Subcutaneous preadipocyte (primary cell): ENCODE results near the genes NOG and CUEDC1.

DNA sequence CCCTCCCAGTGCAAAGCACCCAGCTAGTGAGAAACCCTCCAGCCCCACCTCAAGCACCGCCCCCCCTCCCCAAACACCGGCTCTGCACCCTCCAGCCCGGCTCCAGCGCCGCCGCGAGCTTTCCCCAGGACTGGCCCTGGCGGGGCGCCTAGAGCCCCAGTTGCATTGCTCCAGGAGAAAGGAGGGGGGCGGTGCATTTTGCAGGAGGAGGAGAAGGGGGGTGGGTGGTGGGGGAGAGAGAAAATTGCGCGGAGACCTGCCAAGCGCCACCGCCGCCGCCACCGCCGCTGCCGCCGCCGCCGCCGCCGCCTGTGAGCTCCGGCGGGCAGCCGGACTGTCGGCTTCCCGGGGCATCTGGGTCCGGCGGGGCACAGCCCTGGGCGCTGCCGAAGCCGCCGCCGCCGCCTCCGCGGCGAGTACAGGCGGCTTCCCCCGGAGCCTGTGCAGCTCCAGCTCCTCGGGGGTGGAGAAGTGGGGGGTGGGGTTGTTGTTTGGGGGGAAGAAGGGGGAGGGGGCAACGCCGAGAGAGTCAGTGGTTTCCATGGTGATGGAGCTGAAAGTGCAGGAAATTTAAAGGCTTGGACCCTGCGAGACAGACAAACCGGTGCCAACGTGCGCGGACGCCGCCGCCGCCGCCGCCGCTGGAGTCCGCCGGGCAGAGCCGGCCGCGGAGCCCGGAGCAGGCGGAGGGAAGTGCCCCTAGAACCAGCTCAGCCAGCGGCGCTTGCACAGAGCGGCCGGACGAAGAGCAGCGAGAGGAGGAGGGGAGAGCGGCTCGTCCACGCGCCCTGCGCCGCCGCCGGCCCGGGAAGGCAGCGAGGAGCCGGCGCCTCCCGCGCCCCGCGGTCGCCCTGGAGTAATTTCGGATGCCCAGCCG lies at the start of gene NOG:
Gene NOG, plus strand, starts transcription at position 599 of the 877 bp plus-strand sequence.
- CAGE, long polyA plus RNA: no peak

DNA sequence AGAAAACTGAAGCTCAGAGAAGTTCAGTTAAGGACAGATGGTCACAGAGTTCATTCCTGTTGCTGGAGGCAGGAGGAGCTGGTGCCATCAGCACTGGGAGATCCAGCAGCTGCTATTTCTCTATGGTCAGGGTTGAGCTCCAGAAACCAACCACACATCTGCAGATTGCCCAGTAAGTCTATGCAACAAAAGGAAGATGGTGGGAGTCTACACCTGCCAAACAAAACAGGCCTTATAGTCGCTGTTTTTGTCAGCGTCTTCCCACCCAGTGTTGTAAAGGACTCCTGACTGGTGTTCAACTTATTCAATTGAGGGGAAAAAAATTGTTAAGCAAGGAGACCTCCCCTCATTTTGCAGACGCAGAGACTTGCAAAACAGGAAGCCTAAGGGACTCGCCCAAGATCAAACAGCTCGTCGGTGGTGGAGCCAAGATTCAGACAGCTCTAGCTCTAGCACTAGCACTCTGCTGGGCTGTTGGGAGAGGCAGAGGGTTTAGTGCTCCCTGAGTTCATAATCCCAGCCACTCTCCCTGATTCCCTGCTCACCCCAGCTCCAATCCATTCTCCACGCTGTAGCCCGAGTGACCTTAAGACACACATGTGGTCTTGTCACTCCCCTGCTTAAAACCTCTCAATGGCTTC lies 9.0 kb downstream of the NOG start:
- CAGE, long polyA plus RNA: no peak

DNA sequence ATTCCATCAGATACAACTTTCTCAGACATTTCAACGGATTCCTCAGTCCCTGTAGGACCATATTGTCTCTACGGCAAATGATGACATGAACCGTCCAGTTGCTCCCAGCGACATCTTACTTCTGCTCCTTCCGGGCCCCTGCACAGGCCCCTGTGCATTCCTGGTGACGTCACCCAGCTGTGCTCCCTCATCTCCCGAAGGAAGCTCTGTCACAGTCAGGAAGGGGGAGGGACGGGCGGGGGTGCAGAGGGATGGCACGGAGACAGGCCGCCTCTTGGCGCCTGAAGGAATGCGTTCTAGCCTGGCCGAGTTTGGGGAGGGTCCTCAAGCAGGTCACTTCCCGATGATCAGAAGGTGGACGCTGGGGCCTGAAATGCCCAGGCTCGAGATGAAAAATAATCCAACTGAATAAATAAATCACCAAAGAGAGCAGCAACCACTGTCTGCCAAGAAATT lies 114.1 kb downstream of the NOG start:
- CAGE, long polyA plus RNA: no peak

DNA sequence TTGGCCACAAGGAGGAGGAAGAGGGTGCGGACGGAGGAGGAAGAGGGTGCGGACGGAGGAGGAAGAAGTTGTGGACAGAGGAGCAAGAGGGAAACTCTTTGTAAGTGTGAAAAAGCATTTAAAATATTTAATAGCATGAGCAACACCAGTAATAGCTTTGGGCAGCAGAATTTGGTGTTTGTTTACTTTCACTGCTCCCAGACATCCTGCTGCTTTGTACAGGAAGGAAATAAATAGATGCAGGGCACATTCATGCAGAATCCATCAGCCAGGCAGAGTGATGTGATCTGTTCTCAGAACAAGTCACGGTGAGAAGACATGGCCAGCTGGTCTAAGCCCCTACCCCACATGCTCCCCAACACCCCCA lies 82.4 kb downstream of the C17orf67 start:
- CAGE, long polyA plus RNA: no peak

- CAGE, long polyA plus RNA: no peak
These were observed 53.6 kb downstream of the C17orf67 start for GRCh38 chr17:56779725-56780851.

GRCh38 chr17:57032217-57032730 lies 52.8 kb upstream of the AKAP1 start:
- CAGE, long polyA plus RNA: no peak

DNA sequence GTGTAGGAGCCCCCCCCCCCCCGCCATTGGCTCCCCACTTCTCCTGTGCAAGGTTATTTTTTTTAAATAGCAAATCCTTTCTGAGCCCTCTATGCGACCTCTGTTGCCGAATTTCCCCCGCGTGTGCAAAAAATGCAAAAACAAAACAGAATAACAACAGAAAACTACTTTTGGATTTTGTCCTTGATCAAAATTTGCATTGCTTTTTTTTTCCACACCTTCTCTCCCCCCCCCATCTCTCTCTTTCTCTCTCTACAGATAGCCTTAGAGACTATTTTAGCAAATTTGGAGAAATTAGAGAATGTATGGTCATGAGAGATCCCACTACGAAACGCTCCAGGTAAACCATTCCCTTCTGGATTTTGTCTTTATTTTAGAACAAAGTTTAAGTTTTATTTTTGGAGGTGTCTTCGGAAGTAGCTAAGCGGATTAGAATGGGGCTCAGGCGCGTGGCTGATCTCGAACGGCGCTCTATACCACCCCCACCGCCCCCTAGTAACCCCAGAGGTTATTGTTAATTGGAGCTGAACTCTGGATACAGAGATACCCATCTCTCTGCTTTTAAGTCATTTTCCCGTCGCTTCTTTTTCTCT lies 981 bp downstream of the MSI2 start:
- CAGE, long polyA plus RNA: no peak

DNA sequence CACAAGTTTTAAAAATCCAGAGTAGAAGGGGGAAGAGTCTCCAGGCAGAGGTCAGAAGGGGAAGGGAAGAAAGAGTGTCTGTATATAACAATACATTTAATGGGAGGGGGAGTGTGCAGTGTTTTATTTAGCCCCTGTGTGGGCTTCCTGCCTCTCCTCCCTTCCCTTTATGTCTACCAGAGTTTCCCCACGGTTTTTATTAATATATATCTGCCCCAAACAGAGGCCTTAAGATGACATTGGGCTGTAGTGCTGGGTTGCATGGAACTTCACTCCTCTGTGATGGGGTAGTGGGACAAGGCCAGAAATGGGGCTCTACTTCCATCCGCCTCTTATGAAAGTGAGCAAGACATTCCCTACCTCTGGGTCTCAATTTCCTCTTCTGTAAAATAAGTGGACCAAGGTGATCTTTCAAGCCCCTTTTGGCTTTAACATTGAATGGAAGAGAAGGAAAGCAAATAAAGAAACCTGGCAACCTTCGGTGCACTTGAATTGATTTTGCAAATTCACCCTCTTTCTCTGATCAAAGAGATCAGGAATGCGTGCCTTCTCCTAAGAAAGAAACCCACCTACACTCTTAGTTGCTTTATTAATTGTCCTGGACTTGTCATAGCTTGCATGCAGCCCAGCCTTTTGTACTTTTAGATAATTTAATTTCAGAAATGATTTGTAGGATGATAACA lies 2.8 kb downstream of the MSI2 start:
- CAGE, long polyA plus RNA: no peak

GRCh38 chr17:57260155-57261081 lies 4.1 kb downstream of the MSI2 start:
- CAGE, long polyA plus RNA: no peak

- CAGE, long polyA plus RNA: no peak
These were observed 22.6 kb downstream of the MSI2 start for GRCh38 chr17:57278717-57279434.

GRCh38 chr17:57410139-57410548 lies 153.8 kb downstream of the MSI2 start:
- CAGE, long polyA plus RNA: no peak

DNA sequence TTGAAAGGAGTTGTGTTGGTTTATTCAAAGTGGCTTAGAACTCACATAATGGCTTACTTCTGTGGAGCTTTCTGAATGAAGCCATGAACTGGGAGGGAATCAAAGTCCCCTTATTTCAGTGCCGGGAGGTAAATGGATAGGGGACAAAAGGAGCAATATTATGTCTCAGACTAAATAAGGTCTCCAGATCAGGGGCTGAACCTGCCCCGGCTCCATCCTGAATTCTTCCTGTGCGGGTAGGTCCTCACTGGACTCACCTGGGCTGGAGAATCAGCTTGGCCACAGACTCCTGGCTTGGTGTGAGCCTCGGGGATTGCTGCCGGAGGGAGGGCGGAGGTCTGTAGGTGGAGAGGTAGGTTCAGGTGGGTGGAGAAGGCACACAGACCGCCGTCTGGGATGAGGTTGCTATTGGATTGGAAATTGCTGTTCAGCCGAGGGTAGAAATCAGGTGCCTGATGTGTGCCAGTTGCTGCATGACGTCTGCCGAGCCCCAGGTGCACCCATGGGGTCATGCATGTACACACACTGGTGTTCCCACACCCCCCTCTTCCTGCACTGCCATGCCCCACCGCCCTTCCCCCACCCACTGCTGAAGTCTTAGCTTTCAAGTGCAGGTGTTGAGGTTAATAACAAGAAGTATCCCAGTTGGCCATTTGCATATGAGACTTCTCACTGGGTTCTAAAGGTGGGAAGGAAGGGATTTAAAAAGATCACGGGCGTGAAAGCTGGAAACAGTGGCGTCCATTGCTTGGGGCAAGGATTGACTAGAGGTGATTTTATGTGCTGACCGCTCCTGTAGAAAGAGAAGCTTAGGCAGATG lies 193.8 kb downstream of the CCDC182 start:
- CAGE, long polyA plus RNA: no peak

DNA sequence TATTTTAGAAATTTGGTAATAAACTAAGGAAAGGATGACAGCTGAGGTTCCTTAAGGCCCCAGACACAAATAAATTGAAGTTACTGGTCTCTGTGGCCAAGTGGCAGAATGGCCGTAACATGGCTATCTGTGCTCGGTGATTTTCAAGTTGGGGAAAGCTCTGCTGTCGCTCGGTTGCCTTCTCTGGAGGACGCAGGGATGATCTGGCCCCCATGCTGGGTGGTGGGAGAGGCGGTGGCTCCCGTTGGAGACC lies 166.0 kb downstream of the CCDC182 start:
- CAGE, long polyA plus RNA: no peak

DNA sequence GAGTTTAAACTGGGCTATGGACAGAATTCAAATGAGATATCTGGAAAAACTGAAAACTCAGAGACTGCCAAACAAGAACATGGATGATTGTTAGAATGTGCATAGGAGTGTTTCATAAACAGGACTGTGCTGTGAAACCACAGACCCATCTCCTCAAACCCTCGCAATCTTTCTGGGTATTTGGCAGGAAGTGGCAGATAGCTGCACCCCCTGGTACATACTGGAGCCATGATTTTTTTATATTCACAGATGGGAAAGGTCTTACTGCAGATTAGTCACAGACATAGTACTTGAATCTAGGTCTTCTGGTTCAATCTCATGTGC lies 145.0 kb downstream of the CCDC182 start:
- CAGE, long polyA plus RNA: no peak

DNA sequence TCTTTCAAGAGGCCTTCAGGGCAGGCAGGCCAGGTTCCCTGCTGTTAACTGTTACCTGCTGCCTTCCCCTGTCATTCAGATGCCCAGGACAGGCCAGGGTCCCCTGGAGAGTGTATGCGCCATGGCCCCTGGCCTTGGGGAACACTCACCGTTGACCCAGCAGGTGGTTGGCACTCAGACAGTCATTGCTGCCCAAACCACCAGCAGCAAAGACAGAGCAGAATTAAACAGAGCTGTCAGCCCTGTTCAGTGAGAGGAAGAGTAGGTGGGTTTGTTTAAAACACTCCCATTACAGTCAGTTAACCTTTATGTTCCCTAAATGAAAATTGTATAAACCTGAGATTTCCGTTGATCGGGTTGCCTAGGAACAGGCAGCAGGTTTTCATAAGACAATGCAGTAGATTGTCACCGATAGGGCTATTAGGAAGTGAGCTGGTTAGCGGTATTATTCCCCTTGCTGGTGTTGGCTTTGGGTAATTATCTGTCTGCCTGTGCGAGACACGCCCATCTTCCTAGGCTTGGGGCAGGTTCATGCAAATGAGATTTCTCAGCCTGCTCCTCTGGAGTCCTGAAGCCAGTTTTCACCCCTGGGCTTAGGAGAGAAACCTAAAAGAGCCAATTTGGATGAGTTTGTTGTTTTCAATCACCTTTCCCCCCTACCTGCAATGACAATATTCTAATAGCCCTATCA lies 132.5 kb downstream of the CCDC182 start:
- CAGE, long polyA plus RNA: no peak

GRCh38 chr17:57853343-57853652 lies 3.5 kb upstream of the MRPS23 start:
- CAGE, long polyA plus RNA: no peak

DNA sequence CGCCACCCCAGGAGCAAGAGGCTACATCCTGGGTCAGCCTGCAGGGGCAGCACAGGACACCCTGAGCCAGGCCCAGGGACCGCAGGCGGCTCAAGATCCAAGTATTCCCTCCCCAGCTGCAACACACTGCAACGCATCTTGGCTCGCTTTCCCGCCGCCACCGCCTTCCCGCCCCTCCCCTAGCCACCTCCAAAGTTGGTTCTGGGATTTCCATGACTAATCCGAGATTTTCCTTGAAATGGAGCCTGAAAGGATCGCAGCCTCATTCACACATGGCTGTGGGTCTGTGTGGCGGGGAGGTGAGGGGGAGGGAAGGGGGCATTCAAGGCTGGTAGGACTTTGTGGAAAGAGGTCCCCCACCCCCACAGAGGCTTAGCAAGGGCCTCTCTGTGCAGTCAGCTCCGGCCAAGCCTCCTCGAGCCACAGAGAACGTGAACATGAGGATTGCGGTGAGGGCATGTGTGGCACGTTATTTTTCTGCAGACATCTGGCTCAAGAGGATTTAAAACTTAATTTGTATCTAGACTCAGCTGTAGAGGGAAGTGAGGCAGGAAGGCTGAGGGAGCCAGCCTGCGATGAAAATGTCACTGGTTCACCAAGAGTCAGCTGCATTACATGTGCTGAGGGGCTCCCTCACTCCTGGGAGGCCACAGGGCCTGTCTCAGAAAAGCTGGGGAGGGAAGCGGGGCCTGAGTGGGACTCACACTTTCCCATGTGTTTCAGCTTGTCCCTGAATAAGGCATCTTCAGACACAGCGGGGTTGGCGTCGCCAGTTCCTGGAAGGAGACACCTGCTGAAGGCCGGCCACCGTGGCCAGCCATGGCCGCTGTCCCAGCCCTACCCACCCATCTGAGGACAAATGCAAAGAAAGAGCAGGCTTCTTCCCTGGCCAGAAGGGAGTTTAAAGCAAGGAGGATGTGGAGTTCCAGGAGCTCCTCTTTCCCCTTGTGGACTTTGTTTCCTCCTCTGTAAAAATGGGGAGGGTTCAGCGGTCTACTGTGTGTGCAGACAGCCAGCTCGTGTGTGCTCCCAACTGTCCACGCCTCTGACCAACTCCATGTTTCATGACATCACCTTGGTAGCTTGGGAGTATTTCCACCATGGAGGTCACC lies 18.9 kb upstream of the MRPS23 start:
- CAGE, long polyA plus RNA: no peak

GRCh38 chr17:57898590-57899421 lies 49.0 kb upstream of the MRPS23 start:
- CAGE, long polyA plus RNA: no peak

- CAGE, long polyA plus RNA: no peak
These were observed 1.0 kb downstream of the CUEDC1 start for GRCh38 chr17:57953836-57954942.

DNA sequence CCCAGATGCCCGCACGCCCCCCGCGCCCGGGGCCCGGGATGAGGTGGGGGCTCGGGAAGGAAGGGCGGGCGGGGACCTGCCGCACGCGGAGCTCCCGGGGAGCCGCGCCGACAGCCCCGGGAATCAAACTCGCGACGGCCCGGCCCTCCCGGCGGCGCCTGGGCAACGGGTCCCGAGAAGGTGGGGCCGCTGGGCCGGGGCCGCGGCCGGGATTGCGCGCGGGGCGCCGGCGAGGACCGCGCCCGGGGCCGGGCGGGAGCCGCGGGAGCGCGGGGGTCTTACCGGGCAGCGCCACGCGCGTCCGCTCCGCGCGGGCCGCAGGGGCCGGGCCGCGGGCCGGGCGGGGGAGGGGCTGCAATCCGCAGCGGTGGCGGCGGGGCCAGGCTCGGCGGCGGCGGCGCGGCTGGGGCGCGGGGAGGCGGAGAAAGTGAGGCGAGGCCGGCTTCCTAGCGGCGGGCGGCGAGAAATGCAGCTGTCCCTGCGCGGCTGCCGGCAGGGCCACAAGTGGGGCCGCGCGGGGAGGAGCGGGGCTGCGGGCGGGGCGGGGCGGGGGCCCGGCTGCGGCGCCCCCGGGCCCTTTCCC lies at the start of gene CUEDC1:
Gene CUEDC1, minus strand, starts transcription at position 470 of the 583 bp plus-strand sequence.
- CAGE, long polyA plus RNA: no peak